Colonic mucosa (tissue), 1 donor: ENCODE results near the gene NOL4L.

DNA sequence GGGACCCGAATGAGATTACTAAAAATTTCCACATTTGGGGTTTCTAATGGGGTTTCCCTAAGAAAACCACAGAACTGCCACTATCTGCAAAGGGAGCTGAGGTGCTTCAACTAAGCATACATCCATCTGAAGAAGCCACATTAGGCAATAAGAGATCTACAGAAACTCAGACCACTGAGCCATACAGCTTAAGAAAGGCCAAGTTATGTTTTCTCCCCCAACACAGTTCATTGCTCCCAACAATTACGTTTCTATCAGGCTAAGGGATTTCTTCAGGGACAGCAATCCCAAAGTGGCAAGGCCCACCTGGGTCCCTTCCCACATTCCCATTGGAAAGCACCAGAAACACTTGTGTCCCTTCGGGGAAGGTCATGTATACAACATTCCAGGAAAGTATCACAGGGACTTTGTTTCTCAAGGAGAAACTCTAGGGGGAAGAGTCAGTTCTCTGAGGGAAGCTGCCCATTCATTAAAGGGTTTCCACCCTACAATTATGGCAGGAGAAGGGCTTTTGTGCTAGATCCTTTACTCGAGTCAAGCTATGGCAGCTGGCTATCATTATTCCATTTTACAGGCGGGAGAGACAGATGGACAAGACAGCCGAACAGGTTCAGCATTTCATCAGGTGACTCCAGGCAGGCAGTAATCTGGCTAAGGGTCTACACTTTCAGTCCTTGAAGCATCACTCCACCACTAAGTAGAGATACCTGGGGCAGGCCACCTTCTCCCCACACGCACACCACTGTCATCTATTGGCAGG lies 4.9 kb downstream of the BCL2L1 start:
- PRO-cap, result no peak

GRCh38 chr20:31822189-31823064 lies 3.3 kb downstream of the MYLK2 start:
- PRO-cap, result no peak

- PRO-cap, result bidirectional peak, plus-strand start at chr20:32111499, minus-strand start at chr20:32111238
These were observed 1.8 kb downstream of the TM9SF4 start for GRCh38 chr20:32111299-32111755.

DNA sequence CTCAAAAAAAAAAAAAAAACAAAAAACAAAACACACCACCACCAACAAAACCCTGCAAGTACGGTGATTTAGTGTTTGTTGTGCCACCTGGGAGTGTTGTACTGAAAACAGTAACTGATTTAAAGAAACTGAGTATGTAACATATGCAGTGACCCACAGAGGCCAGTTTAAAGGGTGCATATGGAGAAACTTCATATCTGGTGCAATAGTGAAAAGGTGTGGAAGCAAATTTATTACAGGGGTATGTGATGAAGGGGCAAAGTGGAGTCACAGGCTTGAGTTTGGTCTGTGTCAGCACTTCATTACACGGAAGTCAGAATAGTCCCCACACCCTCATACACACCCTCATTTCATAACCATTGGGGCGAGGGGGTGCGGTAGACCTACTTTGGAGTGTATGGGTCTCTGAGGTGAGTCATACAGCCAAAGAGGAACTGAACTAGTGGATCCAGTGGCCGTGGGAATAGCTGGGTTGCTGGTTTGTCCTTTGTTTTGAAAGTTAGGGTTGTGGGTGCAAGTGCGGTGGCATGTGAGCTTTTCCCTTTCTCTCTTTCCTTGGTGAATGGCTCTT lies 3.3 kb downstream of the TM9SF4 start:
- PRO-cap, result no peak

DNA sequence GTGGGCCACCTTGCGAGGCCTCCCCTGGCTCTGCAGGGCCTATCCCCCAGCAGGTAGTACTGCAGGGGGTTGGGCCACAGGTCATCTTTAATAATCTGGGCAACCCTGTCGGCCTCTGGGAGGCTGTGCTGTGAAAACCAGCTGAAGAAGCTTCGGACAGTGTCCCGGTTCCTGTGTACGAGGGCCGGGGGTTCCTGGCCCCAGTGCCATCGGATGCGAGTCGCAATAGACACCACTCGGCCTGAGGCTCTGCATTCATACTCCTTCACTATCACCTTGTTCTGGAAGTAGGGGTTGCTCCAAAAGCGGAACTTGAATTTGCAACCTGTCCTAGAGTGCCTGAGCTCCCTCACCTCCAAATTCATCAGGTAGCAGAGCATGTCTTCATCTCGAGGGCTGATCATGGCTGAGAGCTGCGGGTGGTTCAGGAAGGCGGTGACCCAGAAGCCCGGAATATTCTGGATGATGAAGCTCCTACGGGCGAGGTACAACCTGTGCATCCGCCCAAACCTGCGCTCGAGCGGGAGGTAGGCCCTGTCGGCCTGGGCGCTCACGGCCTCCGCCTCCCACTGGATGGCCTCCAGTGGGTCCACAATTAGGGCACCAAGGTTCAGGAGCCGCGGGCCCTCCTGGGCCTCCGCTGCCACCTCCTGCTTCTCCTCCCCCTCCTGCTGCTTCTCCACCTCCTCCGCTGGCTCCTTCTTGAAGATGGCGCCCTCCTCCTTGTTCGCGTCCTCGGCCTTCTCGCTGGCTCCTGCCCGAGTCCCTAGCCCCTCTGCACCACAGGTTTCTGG lies 18.1 kb downstream of the PLAGL2 start:
- PRO-cap, result unidirectional peak, plus-strand start at position 495 of the sequence; bidirectional peak, plus-strand start at position 726 of the sequence, minus-strand start at position 652 of the sequence

DNA sequence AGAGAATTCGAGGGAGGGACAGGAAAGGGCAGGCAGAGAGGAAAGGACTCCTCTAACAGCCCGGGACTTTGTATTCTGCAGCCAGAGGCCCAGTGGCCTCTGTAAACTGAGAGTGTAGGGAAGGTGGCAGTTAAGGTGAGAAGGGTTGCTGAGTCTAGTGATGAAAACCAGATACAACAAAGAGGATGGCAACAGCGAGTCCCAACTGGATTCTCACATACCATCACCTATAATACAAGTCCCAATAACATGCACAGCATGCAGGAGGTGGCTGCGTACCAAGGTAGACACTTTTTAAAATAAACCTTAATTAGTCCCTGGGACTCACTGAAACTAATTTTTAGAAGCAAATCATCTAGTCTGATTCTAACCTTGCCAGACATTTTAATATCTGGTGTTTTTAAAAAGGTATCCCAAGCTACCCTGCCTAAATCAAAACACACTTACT lies 13.4 kb downstream of the PLAGL2 start:
- PRO-cap, result no peak

DNA sequence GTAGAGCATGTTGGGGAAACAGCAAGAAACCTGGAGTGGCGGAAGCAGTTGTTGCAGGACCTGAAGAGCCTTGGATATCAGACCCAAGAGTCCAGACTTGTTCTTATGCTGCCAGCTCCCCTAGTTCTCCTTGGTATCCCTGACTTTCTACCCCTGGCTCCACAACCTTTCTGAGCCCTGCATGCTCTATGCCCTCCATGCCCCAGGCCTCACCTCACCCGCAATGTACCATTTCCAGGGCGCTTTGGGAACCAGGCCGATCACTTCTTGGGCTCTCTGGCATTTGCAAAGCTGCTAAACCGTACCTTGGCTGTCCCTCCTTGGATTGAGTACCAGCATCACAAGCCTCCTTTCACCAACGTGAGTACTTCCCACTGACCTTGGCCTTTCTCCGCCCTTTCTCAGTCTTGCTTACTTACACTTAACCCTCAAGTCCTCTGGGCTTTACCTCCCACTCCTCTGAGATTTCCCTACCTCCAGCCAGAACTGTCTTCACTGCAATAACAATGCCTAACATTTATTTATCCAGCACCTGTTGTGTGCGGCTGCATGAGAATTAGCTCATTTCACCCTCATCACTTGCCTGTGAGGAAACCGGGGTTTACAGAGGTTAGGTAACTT lies 2.3 kb downstream of the POFUT1 start:
- PRO-cap, result no peak

GRCh38 chr20:32355093-32355871 lies 2.8 kb upstream of the ASXL1 start:
- PRO-cap, result no peak

DNA sequence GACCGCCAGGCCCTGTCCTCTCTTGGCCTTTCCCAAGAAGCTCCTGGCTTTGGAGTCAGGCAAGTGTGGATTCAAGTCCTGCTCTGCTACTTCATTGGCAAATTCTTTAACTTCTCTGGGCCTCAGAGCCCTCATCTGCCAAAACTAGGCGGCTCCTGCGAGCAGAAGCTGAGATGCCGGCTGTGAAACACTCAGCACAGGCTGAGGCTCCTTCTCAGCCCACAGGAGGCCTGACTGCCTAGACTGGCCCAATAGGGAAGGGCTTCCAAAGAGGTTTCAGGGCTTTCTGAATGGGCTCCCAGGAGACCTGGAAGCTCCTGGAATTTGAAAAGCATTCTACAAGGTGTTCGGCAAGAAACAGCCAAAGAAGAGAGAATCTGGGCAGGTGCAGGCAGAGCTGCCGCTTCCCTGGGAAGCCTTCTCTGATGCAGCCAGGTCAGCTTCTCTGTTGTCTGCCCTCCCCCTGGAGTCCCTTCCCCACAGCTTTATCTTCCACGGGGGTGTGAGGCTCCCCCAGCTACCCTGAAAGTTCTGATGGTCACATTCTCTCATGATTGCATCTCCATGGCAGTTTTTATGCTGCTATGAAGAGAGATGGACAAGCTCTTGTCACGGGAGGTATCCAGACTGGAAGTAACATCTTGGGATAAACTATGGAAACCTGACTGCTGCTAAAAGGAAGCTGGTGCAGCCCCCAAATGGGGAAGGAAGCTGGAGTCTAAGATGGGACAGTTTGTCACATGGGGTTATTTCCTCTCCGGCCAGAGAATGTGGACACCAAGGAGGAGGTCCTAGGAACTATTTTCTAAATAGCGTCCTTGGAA lies 90.9 kb downstream of the ASXL1 start:
- PRO-cap, result no peak

DNA sequence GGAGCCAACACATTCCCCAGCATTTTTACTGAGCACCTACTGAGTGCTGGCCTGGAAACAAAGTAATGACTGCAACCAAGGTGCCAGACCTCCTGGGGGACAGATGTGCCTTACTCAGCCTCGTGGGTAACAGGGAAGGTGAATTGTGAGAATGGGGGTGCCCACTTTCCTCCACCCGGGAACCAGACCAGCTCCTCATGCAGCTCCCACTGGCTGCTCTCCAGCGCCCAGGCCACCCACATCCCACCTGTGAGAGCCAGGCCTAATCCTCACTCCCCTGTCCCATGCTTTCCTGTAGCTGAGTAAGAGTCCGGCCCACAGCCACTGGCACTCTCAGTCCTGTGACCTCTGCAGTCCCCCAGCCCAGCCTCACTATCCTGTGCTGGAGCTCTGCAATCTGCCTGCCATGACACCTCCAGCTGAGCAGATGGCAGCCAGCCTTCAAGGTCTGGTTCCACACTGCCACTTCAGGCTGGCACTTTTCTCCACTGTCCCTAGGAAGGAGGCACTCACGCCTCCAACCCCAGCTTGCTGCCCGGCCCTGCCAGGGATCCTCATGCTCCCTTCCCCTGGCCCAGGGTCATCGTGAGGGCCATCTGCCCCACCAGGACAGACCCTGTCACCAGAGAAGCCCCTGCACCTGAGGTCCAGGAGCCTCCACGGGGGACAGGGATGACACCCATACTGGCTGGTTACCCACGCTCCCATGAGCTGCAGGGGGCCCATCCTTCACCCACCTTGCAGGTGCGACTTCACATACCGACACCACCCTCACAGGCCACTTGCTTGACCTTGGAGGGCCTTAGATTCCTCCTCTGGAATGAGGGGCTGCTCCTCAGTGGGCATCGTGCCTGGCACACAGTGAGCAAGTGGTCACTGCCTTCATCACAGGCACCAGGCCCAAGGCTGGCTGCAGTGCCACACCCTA lies 100.0 kb downstream of the ASXL1 start:
- PRO-cap, result no peak

GRCh38 chr20:32462810-32463496 lies 104.8 kb downstream of the ASXL1 start:
- PRO-cap, result no peak

DNA sequence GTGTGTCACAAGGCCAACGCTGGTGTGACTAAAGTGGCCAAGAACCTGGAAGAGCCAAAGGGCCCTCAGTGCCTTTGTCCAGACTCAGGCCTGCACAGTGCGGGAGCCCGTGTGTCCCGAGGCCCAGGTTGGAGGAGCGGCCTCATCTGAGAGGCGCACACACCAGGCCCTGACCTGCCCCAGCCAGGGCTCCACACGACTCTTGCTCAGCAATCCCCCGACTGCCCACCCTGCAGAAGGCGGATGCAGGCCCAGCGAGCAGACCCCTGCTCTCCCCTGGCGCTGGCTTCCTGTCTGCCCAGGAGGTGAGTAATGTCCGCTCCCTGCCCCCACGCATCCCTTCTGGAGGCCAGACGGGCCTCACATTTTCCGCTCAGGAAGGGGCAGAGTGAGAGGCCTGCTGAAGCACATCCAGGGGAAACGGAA lies 111.7 kb downstream of the ASXL1 start:
- PRO-cap, result unidirectional peak, minus-strand start at position 204 of the sequence

DNA sequence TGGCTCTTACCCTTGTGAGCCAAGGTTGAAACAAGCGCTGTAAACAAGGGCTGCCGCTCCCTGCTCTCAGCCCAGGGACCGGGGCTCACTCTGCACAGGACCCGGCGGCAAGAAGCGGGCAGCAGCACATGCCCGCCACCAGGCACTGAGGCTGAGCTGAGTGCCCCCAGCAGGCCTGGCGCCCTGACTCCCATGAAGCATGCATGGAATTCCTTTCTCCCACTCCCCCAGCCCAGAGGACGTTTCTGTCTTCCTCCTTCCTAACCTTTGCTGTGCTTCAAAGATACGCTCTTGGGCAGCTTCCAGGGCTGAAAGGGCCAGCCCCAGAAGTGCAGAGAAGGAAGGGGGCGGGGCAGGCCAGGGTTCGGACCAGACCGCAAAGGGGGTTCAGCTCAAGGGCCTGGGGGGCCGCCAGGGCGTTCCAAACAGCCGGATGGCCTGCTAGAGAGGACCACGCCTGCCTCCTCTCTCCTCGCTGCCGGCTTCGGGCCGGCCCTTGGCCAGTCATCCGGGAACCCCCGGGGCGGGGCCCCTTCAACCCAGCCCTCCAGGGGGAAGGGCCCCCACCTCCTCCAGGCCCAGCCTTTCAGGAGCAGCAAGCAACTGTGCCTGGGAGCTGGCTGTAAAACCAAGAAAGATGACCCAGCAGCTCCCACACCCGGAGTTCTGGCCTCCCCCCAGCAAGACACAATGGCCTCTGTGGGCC lies 110.0 kb downstream of the NOL4L start:
- PRO-cap, result bidirectional peak, plus-strand start at position 17 of the sequence, minus-strand start outside the sequence; bidirectional peak, plus-strand start at position 625 of the sequence, minus-strand start at position 471 of the sequence

- PRO-cap, result no peak
These were observed 74.1 kb downstream of the NOL4L start for GRCh38 chr20:32511028-32511482.

GRCh38 chr20:32584518-32585674 lies at the start of gene NOL4L:
Gene NOL4L (minus strand): TSS chr20:32585333.
- PRO-cap, result no peak

- PRO-cap, result no peak
These were observed 527 bp upstream of the NOL4L start for GRCh38 chr20:32585675-32586045.

GRCh38 chr20:32607784-32608178 lies 22.6 kb upstream of the NOL4L start:
- PRO-cap, result no peak

DNA sequence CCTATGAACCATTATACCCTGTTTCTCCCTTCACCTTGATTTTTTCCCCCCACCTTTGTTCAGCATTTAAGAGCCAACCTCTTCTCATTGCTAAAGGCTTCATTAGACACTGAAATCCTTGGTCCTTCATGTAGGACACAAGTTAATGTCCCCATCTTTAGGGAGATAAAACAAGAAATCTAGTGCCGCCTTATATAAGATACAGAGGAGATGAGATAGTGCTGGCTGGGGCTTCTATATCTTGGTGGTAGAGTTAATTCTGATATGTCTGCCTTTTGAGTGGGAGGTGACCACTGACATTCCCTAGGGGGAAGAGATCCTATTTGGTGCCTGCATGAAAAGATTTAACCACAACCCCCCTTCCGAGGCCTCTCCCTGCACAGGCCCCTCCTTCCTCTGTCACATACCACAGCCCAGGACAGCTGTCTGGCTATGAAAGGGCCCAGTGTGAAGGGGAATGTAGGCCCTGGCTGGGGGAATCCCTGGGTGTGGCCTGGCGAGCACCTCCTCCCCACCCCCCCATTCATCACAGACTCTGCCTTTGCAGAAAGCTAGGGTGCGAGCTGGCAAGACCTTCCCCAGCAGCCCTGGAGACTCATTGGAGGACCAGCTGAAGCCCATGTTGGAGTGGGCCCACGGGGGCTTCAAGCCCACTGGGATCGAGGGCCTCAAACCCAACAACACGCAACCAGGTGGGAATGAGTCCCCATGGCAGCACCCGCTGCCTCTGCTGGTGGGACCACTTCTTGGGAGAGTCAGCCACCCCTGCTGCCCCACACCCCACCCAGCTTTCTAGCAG lies 27.5 kb upstream of the MAPRE1 start:
- PRO-cap, result no peak

GRCh38 chr20:32822903-32823777 lies 3.4 kb downstream of the MAPRE1 start:
- PRO-cap, result no peak

DNA sequence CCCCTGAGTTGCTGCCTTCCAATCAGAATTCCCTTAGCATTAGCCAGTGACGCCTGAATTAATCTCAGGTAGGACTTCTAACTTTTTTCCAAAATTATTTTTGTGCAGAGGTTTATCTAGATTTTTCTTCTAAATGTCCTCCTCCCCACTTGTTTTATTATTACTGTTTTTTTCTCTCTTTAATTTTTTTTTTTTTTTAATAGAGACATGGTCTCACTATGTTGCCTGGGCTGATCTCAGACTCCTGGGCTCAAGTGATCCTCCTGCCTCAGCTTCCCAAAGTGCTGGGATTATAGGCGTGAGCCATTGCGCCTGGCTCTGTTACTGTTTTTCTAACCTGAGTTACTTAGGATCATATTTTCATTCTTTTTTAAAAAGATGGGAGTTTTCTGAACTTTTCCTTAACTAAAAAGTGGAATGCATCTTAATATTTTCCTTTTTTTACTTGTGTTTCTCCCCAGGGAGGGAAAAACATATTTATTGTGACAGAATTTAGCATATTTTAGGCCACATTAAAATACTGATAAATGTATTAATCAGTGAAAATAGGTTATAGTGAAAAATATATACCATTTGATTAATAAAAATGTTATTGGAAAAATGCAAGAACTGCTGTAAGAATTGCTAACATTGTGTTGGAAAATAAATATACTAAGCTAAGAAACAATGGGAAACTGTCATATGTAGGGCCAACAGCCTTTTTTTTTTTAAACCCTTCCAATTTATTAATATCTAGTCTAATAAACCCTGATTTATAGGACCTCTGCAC lies 1.2 kb upstream of the EFCAB8 start:
- PRO-cap, result no peak